ENCODE measurements around the gene STARD10.

DNA sequence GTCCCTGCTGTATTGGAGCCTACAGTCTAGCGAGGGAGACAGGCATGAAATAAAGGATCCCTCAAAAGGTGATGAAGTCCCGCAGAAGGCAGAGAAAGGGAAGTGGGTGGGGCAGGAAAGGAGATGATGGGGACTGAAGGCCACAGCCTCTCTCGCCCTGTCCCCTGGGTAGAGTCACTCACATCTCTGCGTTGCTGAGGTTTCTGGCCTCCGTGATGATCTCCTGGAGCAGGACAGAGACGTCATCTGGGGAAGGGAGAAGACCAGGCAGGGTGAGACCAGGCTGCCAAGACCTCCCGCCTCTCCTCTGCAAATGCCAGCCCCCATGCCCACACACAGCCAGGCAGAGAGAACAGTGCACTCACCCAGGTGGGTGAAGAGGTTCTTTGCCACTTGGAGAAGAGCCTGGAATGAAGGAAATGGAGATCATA is 89.0 kb downstream of the PDE2A start:
- PRO-cap = no peak

DNA sequence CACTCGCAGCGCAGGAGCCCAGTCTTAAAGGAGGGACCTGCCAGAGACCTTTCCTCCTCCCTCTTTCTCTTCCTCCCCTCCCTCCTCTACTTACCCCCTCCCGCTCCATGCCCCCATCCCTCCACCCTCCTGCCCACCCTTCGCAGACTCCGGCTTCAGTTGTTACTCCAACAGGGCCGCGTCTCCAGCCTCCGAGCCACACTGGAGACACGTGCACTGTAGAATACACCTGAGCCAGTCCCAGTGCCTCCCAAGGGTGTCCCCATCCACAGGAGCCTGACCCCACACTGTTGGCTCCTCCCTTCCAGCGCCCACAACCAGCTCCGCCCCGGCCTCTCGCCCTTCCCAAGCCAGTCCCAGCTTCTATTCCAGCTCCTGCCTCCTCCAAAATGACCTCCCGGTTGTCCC is 59.3 kb downstream of the PDE2A start:
- PRO-cap = no peak

DNA sequence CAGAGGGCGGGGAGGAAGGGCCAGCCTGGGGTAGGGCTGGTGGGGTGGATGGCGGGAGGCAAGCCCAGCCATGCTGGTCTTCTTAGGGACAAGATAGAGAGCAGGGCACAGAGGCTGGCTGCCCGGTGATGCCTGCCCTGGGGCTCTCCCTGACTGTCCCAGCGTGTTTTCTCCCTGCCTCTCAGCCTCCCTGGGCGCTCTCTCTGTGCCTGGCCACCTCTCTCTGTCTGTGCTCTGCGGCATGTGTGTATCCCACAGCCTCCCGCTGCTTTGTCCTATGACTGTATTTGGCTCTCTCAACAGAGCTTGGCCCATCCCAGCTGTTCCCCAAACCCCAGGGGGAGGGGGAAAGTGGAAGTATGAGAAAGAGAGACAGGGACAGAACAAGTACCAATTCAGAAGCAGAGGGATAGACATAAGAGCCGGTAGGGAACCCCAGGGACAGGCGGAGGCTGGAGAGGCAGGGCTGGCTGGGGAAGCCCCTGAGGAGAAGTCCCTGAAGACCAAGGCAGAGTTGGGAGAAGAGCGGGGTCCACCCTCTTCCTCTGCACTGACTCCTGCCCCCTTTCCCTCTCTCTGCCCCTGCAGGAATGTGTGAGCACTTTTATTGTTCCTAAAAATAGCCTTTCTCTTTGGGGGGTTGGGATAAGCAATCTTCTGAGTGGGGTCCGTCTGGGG is 56.8 kb downstream of the PDE2A start:
- PRO-cap = bidirectional peak, plus-strand start at position 360 of the sequence, minus-strand start at position 225 of the sequence

- PRO-cap = no peak
Observed at GRCh38 chr11:72703002-72703753, 29.0 kb upstream of the PDE2A start.

GRCh38 chr11:72740114-72740474 is 12.1 kb downstream of the ARAP1 start:
- PRO-cap = no peak

DNA sequence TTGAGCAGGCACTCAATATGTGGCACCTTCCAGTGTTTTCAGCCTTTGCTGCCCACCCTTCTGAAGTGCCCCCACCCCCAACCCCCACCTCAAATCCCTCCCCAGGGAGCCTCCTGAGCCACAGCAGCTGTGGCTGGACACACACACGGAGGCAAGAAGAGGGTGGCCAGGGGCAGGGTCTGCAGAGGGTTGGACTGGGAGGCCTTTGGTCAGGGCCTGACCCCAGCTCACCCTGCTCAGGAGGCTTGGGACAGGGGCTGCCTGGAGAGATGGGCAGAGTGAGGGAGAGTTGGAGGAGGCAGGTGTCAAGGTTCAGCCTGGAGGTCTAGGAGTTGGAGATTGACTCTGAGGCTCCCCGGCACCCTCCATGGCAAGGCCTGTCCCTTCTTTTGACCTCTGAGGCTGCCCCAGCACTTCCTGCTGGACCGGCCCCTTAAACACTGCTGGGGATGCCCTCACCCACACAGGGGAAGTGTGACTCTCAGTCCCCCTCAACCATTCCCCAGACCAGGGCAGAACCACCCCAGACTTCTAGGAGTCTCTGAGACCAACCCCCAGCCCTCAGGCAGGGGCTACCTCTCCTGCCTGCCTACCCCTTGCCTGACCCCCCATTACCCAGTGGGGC is 8.8 kb downstream of the ARAP1 start:
- PRO-cap = no peak

GRCh38 chr11:72779538-72780134 is 14.2 kb downstream of the STARD10 start:
- PRO-cap = unidirectional peak, plus-strand start at chr11:72779761

- PRO-cap = bidirectional peak, plus-strand start at chr11:72793781, minus-strand start at chr11:72793699; bidirectional peak, plus-strand start at chr11:72794172, minus-strand start at chr11:72794047
Observed at GRCh38 chr11:72793206-72794564, at the start of gene STARD10. Gene STARD10, minus strand, starts transcription at chr11:72794047.

DNA sequence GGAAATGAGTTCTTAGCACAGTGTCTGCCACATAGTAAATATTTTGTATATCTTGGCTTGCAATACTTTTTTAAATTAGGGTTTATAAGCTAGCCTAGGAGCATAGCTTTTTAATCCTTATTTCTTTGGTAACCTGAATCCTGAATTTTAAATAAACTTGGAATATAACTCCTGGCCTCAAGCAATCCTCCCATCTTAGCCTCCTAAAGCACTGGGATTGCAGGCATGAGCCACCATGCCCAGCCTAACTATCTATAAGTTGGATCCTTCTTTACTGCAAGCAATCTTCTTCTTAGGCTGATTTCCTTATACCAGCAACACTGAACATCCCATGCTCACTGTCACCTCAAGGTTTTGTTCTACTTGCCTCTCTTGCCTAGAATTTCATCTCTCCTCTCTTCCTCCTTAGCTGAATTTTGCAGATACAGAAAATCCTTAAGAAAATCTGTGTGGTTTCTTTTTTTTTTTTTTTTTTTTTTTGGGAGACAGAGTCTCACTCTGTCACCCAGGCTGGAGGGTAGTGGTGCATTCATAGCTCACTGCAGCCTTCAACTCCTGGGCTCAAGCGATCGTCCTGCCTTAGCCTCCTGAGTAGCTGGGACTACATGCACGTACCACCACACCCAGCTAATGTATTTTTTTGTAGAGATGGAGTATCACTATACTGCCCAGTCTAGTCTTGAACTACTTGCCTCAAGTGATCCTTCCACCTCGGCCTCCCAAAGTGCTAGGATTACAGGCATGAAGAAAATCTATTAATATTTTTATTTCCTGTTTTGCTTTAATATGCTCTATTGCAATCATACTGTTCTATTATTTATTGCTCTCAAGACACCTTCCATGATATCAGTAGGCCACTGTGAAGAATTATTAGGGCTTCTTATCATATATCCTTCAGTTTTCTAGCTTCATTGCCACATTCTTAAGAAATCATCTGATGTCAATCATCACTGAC is 128.2 kb downstream of the FCHSD2 start:
- PRO-cap = no peak

- PRO-cap = no peak
Observed at GRCh38 chr11:73148855-73149435, 6.8 kb upstream of the FCHSD2 start.

- PRO-cap = no peak
Observed at GRCh38 chr11:73152399-73152822, 10.3 kb upstream of the FCHSD2 start.

- PRO-cap = unidirectional peak, minus-strand start at chr11:73154265
Observed at GRCh38 chr11:73154133-73154555, 12.0 kb upstream of the FCHSD2 start.

- PRO-cap = no peak
Observed at GRCh38 chr11:73270645-73271807, 1.1 kb upstream of the P2RY6 start.

GRCh38 chr11:73306811-73307368 is 1.2 kb upstream of the ARHGEF17 start:
- PRO-cap = no peak

- PRO-cap = no peak
Observed at GRCh38 chr11:73359429-73359905, 16.7 kb upstream of the RELT start.

GRCh38 chr11:73391459-73391751 is 15.2 kb downstream of the RELT start:
- PRO-cap = no peak

DNA sequence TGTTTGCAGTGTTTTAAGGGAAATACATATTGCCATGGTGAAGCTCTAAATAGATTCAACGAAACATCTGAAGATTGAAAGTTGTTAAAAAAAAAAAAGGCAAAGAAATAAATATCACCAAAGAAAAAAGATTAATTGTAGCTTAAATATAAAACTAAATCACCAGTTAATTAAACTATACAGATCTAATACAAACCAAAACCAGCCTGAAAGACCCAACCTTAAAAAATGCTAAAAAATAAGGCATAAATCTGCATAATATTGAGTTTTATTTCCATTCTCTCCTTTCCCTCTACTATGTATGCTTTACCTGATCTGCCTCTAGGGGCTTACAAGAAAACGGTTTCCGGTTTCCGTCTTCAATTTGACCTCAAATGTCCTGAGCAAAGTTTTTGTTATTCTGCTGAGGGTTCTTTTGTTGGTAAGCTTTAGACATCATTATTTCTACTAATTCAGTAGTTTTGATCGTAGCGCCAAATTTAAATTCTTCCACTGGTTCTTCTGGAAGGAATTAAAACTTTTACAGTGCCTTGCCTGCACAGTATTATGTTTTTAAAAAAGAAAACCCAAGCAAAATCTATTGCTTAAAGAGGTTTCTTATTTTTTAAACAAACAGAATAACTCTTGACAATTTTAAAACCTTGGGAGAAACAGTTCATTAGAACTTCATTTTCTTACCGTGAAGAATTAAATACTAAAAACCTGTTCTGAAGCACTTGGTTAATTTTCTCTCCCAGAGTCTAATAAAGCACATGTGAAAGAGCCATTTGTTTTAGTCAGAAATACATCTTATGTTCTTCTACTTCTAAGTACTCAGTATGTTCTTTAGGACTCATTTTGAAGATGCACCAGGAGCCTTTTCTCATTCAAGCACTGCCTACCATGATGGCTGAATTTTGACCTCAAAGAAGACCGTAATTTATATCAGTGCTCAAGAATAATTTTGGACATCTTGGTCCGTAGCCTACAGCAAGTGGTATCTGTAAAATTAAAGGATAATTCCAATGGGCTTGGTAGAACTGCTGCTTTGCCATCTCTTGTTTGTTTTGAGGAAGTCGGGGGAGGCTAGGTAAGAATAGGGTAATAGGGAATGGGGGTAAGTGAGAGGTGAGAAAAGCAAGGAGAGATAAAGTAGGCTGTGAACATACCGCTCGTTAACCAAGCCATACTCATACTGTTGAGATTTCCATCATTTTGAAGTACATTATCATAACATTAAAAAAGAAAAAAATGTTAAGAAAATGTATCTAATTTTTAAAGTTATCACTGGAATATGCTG is 30.5 kb downstream of the PLEKHB1 start:
- PRO-cap = no peak

GRCh38 chr11:73864277-73864693 is 12.4 kb downstream of the COA4 start:
- PRO-cap = no peak

DNA sequence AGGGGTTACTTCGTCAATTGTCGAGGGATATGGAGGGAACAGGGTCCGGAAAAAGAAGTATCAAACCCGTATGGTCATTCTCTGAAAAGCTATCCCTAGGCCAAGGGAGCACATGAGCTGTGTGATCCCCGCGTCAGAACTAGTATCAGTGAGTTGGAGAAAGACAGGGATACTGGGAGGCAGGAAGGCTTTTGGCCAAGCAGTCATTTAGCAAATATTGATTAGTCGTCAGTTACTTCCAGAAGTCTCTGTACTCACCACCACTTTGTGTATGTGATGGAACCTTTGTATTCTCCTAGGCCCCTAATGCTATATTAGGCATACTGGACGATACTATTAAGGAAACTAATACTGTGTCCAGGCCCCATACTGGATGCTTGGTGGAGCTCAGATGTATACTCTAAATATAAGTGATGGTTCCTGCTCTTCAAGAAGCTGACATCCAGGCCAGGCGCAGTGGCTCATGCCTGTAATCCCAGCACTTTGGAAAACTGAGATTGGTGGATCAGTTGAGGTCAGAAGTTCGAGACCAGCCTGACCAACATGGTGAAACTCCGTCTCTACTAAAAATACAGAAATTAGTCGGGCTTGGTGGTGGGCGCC is 461 bp downstream of the PAAF1 start:
- PRO-cap = no peak

DNA sequence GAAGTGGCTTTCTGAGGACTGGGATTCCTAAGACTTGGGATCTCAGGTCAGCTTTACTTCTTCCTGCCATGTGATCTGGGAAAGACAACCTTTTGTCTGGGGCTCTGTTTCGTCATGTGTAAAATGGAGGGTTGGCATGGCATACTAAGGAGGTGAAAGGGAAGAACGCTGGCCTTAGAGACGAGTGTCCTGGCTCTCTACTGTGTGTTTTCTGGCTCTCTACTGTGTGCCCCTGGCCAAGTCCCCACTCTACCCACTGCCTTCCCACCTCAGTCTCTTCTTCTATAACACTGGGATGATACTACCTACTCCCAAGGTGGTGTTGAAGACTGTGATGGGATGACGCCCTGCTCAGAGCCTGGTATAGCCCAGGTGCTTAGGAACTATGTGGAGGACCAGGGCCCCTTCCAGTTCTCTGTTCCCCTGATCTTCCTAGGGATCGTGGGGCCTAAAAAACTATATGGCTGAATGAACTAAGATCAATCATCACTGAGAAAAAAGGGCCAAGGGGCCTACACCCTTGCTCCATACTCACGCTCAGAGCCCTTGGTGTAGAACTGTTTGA is 5.2 kb downstream of the UCP2 start:
- PRO-cap = no peak